Airway epithelial cell (primary cell): ENCODE data around the genes DCAF4, ACOT2 and LTBP2.

DNA sequence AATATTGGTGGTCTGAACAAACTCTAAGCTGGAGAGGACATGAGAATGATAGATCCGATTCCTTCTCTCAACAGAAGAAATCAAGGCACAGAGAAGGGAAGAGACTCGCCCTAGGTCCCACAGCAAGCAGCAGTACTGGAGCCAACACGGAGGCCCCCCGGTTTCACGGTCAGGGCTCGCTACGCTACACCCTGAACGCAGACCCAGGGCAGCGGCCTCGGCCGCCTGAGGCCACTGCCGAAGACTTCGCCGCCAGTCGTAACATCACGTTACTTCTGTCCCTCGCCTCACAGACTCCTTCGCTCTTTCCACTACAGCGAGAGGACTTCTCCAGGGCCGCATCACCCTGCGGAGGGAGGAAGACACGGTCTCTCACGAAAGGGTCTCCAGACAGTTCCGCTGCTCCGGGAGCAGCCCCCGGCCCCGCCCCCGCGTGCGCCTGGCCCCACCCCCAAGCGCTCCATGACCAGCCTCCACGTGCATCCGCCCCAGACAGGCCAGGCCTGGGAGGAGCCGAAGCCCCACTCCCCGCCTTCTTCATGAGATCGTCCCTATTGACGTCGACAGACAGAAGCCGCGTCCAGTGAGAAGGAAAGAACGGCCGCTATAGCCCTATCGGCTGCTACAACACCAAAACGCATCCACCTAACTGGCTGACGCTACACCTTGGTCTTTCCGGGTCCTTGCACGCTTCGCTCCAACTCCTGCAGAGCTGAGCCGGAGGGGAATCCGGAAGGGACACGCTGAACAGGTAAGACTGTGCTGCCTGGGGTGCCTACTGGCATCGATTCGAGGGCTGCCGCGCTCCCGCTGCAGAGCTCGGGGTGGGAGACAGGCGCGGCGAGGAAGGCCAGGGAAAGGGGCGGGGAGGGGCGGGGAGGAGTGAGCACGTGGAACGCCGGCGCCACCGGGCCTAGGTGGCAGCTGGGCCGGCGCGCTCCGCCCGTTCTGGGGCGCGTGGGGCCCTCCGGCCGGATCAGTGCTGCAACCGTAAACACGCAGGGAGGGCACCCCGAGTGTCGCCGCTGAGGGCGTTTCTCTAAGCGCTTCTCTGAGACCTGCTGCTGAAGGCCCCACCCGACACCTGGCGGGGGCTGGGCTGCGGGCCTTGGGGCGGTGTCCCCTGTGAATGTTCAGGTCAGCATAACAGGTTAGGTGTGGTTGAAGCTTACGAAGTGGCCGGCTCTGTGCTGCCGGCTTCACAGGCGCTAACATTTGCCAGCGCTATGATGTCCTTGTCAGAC is at the start of gene DCAF4:
Gene DCAF4 (plus strand): TSS at position 672 of the 1,244 bp plus-strand sequence.
- RAMPAGE, long total RNA = start-site peak on the plus strand centred at position 716 of the sequence, 18 bp wide, 39 and 42 reads in 2 replicates

- RAMPAGE, long total RNA = no peak
Measured at GRCh38 chr14:73057920-73058168, 490 bp upstream of the RBM25 start.

DNA sequence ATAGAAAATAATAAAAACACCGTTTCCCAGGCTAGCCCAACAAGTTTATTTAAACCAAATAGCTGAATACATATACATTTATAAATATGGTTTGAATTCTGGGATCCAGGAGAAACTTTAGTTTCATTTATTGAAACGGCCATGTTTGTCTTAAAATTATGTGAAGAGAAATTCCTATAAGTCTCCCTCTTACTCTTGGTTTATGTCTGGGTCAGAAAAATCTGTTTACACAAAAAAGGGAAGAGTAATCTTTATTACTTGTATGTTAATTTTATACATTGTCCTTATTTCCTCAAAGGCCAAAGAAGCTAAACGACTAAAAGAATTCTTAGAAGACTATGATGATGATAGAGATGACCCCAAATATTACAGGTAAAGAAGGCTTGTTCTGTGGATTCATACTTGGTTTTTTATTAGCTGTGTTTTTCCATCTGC is 28.8 kb upstream of the PSEN1 start:
- RAMPAGE, long total RNA = no peak

GRCh38 chr14:73162126-73162879 is 26.0 kb downstream of the PSEN1 start:
- RAMPAGE, long total RNA = no peak

GRCh38 chr14:73245351-73246292 is 8.3 kb downstream of the PAPLN start:
- RAMPAGE, long total RNA = no peak

GRCh38 chr14:73424303-73424843 is 34.0 kb downstream of the NUMB start:
- RAMPAGE, long total RNA = no peak

GRCh38 chr14:73428257-73428839 is 30.0 kb downstream of the NUMB start:
- RAMPAGE, long total RNA = no peak

- RAMPAGE, long total RNA = no peak
Measured at GRCh38 chr14:73569010-73569644, at the start of gene ACOT2. Gene ACOT2 (plus strand): TSS chr14:73569213.

GRCh38 chr14:73711941-73712324 is 2.3 kb downstream of the PNMA1 start:
- RAMPAGE, long total RNA = no peak

DNA sequence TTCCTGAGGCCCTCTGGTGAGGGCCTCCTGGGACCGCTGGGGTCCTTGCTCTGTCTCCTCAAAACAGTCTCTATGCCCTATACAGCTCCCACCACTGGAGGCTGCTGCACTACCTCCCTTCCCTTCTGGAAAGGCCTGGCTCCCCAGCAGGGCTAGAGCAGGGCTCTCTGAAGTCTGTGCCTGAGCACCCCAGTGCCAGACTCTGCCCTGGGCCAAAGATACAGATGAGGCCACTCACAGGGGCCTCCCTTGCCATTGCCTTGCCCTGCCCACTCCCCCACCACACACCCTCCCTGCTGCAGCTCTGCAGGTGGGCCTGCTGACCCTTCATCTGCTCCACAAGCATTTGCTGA is 13.6 kb downstream of the MIDEAS start:
- RAMPAGE, long total RNA = no peak

DNA sequence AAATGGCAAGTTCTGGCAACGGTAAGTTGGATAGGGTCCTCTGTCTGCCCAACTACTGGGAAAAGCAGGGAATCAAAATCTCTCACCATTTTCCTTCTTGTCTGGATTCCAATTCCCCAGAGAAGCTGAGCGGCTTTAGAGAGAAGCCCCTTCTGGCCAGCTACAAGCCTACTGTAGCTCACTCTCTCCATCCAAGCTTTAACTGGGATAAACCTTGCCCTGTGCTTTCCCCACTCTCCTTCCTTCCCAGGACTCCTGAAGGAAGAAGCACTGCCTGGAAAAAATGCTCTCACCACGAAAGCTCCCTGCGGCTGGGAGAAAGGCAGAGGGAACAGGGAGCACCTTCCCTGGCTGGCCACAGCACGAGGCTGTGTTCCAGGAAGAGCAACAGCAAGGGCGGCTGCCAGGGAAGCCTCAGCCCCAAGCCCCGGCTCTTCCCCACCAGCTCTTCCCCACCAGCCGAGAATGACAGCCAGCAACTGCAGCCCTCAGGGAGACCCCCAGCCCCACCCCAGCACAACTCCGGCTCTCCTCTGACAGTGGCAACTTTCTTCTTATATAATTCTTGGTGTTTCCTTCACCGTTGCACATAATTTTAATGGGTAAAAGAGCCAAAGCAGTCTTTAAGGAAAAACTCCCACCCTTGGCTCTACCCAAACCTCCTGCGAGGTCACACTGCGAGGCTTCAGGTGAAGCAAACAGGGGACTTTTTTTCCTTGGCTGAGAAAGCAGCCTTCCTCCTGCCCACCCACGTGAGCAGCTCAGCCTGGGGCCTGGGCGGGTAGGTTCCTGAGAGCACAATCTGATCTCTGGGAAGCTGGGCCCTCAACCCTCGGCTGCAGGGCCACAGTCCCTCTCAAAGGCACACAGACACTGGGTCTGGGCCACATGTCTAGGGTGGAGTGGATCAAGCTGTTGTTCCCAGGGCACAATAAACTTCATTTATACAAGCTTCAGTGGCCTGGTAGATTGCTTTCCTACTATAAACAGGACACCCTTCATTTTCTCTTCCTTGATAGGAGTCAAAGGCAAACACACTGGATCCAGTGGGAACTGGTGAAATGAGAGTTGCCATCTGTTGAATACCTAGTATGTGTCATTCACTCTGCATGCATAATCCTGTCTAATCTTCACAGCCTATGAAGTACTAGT is 4.9 kb downstream of the MIDEAS start:
- RAMPAGE, long total RNA = no peak

DNA sequence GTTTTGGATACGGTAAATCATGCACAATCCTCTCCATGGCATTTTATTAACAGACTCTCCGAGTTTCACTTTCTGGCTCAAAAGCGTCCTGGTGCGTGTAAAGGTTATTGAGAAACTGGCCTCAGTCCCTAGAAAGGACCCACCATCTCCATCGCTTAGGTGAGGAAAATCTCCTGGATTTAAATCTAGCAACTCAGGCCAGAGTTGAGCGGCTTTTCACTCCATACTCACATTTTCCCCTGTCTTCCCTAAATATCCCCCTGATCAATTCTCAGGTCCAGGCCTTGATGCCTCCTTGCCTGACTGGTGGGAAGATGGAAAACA is 503 bp upstream of the MIDEAS start:
- RAMPAGE, long total RNA = no peak

DNA sequence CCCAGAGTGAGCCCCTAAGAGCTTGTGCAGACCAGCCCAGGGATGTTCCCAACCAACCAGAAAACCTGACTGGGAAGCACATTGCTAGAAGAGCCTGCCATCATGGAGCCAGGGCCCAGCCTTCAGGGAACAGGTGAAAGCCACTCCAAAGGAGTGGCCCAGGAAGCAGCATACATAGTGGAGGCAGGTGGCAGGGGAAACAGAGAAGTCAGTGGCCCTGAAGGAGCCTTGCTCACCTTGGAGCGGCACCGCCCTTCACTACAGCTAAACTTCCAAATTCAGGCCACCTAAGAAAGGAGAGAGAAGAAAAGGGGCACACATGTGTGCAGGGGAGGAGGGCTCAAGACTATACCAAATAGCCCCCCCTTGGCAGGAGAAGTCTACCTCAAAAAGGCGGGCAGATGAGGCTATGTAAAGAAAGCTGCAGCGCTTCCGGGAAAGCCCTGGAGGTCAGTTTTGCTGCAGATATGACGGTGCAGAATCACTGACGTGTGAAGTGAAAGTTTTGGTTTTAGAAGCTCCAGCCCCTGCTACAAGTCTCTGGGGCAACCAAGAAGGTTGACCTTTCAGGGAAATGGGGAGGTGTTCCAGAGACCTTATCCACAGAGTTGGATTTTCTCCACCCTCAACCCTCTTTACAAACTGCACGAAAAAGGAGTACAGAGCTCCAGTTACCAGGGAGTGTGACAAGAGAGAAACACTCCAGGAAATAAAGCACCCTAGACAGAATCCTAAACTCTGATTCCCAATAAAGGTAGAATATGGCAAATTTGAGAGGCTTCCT is 2.3 kb upstream of the MIDEAS start:
- RAMPAGE, long total RNA = no peak

GRCh38 chr14:73838382-73838661 is 13.3 kb upstream of the PTGR2 start:
- RAMPAGE, long total RNA = no peak

- RAMPAGE, long total RNA = no peak
Measured at GRCh38 chr14:73850953-73851378, 665 bp upstream of the PTGR2 start.

- RAMPAGE, long total RNA = no peak
Measured at GRCh38 chr14:73976047-73976678, 26.1 kb downstream of the COQ6 start.

DNA sequence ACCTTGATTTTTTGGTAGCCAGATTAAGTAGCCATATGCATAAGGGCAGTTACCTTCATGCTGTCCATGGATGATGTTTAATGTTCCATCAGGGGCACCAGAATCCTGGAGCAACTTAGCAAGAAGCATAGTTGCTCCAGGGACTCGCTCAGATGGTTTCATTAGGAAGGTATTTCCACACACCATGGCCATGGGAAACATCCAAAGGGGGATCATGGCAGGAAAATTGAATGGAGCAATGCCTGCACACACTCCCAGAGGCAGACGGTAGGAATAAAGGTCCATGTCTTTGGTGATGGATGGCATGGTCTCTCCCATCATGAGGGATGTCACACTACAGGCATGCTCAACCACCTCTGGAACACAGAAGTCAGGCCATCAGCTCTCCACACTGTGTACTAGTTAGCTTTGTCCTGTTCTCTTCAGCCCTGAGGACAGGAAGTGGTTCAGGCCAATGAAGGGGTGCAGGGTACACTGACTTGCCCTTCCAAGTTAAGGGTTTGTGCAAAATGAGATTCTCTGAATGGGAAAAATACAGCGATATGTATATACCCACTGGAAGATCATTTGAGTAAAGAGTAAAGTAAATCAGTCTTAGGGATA is 13.0 kb downstream of the ALDH6A1 start:
- RAMPAGE, long total RNA = no peak

DNA sequence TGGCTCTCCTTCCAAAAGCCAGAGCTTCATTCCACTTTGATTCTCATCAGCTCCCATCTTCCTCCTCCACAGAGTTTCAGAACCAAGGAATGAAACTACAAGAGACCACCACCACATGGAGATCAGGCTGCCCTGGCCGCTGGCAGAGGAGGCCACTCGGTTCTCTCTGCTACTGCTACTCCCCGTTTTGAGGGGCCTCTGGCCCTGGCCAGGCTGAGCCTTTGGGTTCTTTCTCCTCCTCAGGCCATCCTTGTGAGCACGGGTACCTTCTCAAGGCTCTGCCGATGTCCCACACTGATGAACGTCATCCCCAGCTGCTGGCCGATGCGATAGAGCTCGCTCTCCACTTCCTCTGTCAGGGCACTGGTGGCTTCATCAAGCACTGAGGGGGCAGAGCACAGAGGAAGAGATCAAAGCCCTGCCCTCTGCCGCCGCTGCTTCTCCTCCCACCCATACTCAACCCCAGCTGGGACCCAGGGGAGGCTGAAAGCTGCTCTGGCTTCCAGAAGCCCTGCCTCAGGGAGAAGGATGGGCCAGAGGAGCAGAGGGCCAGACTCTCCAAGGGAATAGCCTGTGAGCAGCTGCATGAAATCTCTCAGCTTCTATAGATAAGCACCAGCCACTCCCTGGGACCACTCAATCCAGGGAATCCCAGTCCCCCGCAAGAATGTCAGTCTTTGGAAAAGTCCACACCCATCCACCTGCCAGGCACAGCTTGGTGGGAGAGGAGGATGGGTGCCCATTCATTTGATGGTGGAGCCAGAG is 16.1 kb downstream of the ABCD4 start:
- RAMPAGE, long total RNA = no peak

GRCh38 chr14:74348686-74349221 is 483 bp downstream of the VRTN start:
- RAMPAGE, long total RNA = no peak

- RAMPAGE, long total RNA = no peak
Measured at GRCh38 chr14:74611667-74612744, at the start of gene LTBP2. Gene LTBP2 (minus strand): TSS chr14:74612237.